Breast epithelium (tissue), 2 donors: ENCODE measurements around the gene ZNF716.

DNA sequence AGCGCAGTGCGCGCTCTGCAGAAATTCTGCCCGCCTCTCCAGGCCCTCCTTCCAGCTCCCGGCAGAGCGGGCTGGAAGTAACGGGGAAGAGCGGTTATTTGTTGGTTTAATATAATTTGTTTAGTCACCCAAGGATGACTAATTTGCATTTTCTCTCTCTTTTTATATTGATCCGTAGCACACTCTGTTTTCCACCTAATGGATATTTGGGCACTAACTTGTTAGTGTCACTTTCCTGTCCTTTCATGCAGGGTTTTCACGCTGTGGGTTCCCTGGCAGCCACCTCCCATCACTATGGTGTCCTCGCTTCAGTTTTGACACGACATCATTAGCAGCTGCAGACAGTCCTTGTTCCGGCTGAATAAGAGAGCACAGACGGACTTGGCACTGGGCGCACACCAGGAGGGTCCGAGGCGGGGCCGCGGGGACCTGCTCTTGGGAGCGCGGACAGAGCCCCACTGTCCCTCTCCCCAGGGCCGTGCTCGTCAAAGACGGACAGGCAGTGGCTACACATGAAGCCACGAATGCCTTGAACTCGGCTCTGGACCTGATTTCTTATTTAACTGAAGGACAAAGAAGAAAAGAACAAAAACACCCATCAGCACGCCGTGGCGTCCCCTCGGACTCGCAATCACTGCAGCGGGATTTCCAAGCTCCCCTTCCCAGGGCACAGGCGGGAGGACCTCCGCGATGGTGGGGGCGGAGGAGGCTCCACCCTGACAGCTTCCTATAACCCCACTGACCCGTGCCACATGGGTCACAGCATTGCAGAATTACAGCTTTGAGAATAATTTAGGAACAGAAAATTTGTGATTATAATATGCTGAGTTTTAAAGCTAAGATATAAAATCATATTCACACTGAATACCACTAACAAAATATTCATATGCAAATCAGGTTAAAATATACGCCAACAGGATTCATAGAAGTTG, 129.5 kb upstream of the SEC61G start:
- PRO-cap, result no peak
- RAMPAGE, long total RNA, 2 experiments, result no peak in any of the 2 experiments

GRCh38 chr7:55019388-55019789, 572 bp downstream of the EGFR start:
- PRO-cap, result bidirectional peak, plus-strand start at chr7:55019556, minus-strand start at chr7:55019484
- RAMPAGE, long total RNA, 2 experiments, result no peak in any of the 2 experiments

DNA sequence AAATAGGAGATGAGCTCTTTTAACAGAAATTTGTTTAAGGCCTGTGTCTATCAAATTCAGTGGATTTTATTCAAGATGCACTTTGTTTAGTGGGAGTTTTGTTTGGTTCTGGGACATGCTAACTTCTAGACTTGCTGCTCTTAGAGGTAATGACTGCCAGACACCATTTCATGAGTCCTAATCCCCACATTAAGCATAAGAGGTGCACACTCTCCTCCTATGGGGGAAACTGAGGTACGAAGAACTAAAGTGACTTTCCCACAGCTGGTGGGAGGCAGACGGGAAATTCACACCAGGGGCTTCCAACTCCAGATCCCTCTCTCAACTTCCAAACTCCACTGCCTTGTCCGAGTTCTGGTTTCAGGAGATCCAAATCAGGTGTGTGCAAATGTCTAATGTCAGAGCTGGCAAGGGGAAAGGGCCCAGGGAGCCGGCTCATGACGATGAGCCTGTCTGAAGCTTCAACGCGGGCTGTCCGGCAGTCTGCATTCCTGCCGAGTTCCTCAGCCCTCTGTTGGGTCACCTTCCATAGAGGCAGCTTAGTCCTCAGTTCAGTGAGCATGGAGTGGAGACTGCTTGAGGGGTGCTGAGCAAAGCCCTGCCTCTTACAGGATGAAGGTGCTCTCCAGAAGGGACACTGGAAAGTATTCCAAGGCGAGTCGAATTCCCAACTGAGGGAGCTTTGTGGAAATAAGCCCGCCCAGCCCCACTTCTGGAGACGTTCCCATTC, 3.0 kb downstream of the EGFR start:
- PRO-cap, result bidirectional peak, plus-strand start at position 549 of the sequence, minus-strand start at position 384 of the sequence
- RAMPAGE, long total RNA, 2 experiments, result no peak in any of the 2 experiments

DNA sequence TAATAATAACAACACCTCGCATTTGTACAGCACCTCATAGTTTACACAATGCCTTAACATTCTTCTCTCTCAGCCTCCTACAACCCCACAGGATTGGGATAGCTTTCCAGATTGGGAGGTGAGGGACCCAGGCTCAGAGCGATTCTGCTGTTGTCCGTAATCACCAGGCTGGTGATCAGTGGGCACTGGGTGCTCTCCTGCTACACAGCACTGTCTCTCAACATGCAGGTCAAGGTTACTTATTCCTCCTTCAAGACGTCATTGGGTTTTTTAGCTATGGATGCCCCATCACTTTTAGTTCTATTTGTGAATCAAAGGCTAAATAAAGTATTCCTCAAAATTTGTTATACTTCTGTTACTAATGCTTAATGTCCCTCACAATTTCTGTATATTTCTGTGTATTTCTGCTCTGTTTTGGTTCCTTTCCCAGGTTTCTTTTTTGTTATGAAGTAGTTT, 11.2 kb downstream of the EGFR start:
- PRO-cap, result no peak
- RAMPAGE, long total RNA, 2 experiments, result no peak in any of the 2 experiments

- PRO-cap, result no peak
- RAMPAGE, long total RNA, 2 experiments, result no peak in any of the 2 experiments
Measured at GRCh38 chr7:55065449-55066325, 46.9 kb downstream of the EGFR start.

- PRO-cap, result no peak
- RAMPAGE, long total RNA, 2 experiments, result no peak in any of the 2 experiments
Measured at GRCh38 chr7:55075367-55076028, 56.7 kb downstream of the EGFR start.

DNA sequence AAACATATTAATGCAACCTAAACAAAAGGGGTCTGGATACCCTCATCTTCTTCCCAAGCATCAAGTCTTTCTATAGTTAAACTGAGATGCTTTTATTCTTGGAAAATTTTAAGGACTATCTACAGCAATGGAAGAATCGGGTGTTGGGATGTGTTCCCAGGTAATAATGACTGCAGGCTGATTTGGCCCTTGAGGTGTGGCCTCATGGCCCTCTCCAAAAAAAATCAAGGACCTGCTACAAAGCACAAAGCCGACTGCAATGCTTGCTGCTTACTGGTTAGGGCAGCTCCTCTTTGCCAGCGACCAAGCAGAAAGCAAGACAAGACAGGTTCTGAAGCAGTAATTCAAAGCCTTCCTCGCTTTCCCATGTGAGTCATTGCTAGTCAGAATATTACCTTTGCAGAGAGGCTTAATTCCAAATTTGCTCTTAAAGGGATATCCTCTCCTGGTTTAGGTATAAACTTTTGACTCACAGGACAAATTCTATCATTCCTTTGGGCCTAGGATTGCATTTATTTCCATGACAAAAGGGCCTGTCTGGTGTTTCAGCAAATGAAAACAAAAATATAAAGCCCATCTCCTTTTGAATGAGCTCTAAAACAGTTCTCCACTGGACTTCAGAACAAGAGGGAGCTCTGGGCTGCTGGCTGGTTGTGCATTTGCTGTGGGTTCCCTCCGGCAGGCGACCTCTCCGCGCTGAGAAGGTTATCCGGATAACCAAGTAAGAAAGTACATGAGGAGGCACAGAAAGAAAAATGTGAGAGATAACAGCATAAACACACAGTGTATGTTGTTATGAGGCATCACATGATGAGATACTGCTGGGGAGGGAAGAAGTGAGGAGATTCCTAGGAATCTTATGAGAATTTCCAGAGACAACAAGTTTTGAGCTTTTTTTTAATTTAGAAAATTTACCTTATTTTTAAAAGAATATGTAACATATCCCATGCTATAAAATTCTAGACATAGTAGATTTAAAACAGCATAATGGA, 90.7 kb downstream of the EGFR start:
- PRO-cap, result no peak
- RAMPAGE, long total RNA, 2 experiments, result no peak in any of the 2 experiments

DNA sequence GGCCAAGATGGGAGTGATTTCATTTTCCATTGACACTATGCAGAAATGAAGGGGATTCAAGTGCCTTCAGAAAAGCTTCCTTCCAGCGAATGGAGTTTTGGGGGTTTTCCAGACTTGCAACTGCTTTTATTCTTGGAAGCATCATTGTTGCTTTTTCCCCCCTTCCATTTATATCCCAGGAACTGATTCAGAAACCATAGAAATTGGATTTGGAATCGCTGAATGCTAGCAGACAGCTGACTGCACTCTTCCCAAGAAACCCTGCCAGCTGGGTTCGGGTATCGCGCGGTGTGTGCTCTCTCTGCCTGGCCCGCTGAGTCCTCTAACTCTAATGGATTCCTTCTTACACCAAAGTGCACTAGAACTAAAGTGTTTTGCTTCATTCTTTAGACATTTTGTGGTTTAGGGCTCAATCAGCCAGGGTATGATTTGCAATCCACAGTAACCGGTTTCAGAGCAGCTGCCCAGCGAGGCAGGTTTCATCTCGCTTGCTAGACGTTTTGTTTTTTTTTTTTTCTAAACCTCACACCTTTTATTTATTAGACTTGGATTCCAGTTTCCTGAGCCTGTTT, 92.1 kb downstream of the EGFR start:
- PRO-cap, result no peak
- RAMPAGE, long total RNA, 2 experiments, result no peak in any of the 2 experiments

- PRO-cap, result no peak
- RAMPAGE, long total RNA, 2 experiments, result no peak in any of the 2 experiments
Measured at GRCh38 chr7:55120680-55121429, 102.0 kb downstream of the EGFR start.

- PRO-cap, result no peak
- RAMPAGE, long total RNA, 2 experiments, result no peak in any of the 2 experiments
Measured at GRCh38 chr7:55191294-55192275, 172.8 kb downstream of the EGFR start.

DNA sequence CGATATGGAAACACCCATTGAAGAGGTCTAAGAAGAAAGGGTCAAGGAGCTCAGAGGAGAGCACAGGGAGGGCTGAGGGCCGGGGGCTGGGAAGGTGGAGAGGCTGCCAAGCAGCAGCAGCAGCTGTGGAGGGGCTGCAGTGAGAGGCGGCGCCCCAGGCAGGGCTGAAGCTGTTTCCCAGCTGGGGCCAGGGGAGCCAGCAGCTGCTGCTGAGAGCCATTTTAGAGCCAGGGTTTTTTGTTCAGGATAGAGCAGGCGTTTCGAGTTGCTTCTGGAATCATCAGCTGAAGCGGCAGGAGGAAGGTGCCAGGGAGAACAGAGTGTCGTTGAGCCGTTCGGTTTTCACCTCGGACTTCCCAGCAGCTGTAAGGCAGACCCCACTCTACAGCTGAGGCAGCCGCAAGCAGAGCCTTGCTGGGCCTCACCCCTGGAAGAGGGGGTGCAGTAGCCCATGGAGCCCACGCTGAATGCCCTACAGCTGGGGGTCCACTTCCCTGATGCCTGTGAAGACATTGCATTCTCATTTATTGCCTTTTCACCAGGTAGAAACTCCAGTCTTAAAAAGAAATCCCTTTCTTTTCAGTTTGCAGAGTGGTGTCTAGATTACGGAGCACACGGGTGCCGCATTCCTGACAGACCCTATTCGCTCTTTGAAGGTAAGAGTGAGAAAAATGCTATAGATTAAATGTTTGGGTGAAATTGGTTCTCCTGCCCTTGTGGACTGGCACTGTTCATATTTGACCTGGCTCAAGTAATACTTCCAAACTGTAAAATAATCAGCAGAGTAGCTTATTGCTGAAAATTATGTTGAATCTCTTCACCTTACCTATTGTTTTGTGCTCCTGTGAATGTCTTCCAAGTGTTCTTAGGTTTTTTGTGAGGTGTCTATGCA, 62.9 kb downstream of the LANCL2 start:
- PRO-cap, result no peak
- RAMPAGE, long total RNA, 2 experiments, result no peak in any of the 2 experiments

GRCh38 chr7:55526299-55526621, 46.0 kb downstream of the VOPP1 start:
- PRO-cap, result no peak
- RAMPAGE, long total RNA, 2 experiments, result no peak in any of the 2 experiments

DNA sequence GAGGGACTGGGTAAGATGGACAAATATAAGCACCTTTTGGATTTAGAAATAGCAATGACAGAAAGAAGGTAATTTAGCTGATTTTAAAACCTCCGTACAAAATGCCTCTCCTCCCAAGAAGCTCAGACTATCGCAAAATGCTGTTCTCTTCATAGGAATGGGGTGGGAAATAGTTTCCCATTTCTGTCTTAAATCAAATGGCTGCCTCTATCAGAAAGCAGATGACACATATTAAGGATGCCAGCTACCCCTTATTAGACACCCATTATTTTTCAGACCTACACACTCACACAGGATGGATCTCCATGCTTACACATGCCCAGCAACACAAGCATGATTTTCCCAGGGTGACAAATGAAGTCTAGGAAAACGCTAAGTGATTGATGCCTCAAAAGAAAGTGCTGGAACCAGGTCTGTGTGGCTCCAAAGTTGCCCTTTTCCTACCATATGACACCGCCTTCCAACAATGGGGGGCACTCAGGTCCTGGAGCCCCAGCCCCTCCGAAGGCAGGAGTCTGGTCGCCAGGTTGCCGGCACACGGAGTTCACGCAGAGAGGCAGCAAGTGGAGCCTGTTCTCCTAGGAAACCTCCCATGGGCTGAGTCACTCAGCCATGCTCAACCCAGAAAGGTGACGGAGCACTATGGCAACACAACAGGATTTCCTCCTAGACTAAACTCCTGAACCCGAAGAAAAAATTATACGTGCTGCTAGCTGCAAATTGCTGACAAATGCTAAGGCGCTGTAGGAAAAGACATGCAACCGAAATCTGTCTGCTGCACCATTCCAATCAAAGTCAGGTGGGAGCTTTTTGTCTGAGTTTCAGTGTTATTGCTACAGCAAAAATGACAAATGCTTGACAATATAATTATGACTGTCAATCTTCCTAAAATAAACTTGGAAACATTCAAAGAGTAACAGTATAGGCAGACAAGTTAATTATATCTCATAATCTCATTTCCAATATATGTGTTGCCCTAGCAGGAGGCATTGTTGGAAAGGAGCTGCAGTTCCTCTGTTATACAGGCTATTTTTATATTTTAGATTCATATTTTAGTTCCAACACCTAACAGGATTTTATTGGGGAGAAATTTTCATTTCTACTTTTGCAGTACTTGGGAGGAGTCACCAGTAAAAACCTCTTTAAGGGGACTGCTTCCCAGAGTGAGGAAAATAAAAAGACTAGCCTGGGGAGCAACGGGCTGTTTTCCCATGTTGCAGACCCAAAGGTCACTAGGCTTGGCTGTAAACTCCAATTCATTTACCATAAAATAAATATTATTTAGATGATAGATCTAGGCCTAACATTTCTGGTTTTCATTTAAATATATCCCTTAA, 19.6 kb downstream of the VOPP1 start:
- PRO-cap, result no peak
- RAMPAGE, long total RNA, 2 experiments, result no peak in any of the 2 experiments

DNA sequence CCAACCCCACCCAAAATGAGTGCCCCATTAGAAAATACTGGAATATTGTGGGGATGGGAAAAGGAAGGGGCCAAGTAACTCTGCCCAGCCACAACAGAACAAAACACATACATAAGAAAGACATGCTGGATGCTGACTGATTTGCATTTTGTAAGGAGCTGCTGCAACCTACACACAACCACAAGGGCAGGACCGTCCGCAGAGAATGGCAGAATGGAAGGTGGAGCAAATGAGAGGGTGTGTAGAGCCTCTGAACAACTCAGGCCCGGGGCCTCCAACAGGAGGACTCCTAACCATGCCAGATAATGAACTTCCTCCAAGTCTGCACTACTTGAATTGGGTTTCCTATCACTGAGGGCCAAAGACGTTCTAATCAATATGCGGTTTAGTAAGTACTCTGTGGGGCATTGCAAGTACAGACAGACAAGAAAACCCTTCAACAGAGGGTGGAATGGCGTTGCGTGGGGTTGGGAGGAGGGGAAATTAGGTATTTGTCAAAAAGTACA, 14.7 kb downstream of the VOPP1 start:
- PRO-cap, result no peak
- RAMPAGE, long total RNA, 2 experiments, result no peak in any of the 2 experiments

DNA sequence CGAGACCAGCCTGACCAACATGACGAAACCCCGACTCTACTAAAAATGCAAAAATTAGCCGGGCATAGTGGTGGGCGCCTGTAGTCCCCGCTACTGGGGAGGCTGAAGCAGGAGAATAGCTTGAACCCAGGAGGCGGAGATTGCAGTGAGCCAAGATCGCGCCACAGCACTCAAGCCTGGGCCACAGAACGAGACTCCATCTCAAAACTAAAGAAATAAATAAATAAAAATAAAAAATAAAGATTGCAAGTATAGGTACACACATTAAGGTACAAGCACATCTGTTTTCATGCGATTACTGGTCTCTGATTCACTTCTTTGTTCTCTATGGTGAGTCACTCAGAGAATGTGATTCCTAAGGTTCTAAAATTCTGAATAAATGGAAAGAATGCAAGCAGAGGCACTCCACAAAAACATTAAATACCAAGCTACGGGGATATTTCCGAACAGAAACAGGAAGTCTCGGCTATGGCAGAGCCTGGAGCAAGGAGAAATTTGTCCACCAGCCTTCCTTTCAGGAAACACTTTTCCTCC, 1.5 kb downstream of the VOPP1 start:
- PRO-cap, result no peak
- RAMPAGE, long total RNA, 2 experiments, result no peak in any of the 2 experiments

GRCh38 chr7:56061583-56062053, 2.5 kb upstream of the SUMF2 start:
- PRO-cap, result no peak
- RAMPAGE, long total RNA, 2 experiments, result no peak in any of the 2 experiments

DNA sequence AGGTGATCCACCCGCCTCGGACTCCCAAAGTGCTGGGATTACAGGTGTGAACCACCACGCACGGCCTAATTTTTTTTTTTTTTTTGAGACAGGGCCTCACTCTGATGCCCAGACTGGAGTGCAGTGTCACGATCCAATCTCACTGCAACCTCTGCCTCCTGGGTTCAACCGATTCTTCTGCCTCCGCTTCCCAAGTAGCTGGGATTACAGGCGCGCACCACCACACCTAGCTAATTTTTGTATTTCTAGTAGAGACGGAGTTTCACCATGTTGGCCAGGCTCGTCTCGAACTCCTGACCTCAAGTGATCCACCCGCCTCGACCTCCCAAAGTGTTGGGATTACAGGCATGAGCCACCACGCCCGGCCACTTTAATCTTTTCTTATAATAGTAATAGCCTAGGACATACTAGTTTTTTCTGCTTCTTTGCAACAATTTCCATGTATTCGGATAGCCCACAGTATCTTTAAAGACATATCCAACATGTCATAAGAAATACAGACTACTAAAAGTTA, 1.4 kb downstream of the CHCHD2 start:
- PRO-cap, result no peak
- RAMPAGE, long total RNA, 2 experiments, result no peak in any of the 2 experiments

GRCh38 chr7:56492582-56492900, 376.3 kb upstream of the NUPR2 start:
- PRO-cap, result no peak
- RAMPAGE, long total RNA, 2 experiments, result no peak in any of the 2 experiments

DNA sequence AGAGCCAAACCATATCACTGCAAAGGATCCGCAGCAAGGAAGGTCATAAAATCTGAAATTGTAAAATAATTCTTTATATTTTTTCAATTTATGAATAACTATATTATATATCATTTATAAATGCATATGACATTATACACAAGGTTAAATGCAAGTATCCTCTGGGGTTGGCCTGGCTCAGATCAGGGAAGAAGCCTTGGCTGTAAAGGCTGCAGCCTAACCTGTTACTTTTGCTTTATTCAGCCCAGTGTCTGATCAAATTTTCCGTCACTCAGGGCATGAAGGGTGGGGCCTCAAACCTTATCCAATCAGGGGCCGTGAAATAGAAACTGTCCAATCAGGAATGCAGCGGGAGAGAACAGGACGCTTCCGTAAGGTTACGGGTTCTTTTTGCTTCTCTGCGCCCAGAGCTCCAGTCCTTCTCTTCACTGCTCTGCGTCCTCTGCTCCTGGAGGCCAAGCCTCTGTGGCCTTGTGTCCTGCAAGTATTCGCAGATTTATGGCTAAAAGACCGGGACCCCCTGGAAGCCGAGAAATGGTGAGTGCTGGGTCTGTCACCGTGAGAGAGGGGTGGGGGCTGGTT, at the start of gene ZNF716:
ZNF716 (plus strand) TSS at position 387 of the 582 bp plus-strand sequence.
- PRO-cap, result no peak
- RAMPAGE, long total RNA, 2 experiments, result no peak in any of the 2 experiments

- PRO-cap, result no peak
- RAMPAGE, long total RNA, 2 experiments, result no peak in any of the 2 experiments
Measured at GRCh38 chr7:57646859-57647244, 196.9 kb downstream of the ZNF716 start.